ENCODE measurements around the gene TLR6.

GRCh38 chr4:38856497-38857142 is at the start of gene TLR6:
Gene TLR6, minus strand, starts transcription at chr4:38856817.
- RRBS: no CpG with 5 or more reads among the region's 8 CpGs

GRCh38 chr4:38943386-38943777 is 75.8 kb downstream of the FAM114A1 start:
- RRBS: no CpG with 5 or more reads among the region's 4 CpGs

DNA sequence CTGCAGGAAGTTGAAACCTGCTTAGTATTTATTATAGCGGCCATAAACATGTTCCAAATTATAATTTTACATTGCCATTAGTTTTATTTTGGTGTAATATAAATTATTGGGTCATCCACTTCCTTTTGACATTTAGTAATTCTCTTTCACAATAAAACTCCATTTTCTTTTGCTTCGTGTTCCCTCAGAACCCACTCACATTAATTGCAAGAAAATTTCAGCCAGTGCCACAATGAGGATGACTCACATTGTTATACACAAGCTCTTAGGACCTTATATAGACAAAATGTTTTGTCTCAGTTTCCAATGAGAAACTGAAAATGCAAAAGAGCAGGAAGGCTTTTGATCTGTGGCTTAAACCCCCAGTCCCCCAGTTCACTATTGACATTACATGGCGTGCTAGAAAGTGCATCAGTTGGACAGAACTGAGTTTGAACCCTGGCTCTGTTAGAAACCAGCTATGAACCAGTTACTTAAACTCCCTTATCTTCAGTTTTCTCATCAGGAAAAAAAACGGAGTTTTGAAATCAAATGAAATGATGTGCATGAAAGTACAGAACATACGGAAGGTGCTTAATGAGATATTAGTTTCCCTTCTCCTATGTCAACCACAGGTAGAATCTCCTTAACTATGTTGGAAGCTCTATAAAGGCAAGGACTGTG is 50.9 kb downstream of the TMEM156 start:
- RRBS: no CpG with 5 or more reads among the region's 5 CpGs

DNA sequence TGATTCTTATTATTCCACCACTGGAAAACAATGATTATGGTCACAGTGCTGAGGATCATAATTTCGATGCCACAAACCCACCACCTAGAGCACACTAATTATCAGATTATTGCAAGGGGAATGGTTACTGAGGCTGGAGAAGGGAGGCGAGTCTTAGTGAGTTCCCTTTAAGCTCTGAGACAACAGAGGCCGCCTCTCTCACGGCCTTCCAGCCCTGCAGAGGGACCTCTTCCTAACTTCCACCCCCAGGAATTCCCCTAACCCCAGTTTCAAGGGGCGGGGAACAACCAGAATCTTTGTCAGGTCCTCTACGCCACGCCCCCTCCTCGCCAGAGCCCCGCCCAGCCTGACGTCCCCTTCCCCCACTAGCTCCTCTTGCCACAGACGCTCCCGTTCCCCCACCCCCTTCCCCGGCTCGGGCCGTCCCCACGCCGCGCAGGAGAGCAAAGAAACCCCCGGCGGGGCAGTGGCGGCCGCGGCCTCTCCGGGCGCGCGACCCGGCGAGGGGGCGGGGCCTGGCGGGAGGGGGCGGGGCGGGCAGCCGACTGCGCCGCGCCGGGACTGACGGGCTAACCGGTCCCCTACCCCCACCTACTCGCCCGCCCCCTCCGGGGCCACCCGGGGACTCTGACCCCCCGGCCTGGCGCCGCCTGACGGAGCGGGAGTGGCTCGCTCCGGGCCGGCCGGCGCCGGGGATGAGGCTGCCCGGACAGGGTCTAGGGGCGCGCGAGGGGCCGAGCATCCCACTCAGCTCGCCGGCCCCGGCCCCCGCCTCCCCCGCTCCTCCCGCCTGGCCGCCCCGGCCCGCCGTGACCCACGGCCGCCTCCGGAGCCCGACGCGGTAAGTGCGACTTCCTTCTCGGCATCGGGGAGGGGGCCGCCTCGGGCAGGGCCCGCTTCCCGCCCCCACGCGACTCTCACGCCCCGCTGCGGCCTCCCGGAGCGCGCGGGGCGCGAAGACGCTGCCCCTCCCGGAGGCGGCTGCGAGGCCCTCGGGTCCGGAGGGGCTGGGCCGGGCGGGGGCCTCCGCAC is 12.4 kb upstream of the TMEM156 start:
- RRBS: 2% methylated on average over 37 of the region's 103 CpGs

DNA sequence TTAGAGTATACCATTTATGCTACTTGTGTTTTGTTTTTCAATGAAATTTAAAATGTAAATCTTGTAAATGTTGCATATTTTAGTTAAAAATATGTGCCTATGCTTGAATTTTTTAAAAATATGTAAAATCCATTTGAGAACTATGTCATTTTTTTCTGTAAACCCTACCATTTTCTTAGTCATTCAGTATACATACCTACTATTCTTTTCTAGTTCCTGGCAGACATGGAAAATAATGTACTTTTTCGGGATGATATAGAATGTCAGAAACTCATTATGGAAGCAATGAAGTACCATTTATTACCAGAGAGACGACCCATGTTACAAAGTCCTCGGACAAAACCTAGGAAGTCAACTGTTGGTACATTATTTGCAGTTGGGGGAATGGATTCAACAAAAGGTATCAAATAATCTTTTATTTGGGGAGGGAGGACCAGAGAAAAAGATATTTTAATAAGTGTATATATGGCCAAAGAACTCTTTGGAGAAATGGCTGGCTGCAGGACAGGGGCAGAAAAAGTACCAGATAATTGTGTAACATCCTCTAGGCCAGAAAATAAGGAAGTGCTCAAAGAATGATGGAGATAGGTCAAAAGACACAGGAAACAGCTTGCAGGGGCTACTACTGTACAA is 34.6 kb downstream of the KLHL5 start:
- RRBS: no CpG with 5 or more reads among the region's 3 CpGs

DNA sequence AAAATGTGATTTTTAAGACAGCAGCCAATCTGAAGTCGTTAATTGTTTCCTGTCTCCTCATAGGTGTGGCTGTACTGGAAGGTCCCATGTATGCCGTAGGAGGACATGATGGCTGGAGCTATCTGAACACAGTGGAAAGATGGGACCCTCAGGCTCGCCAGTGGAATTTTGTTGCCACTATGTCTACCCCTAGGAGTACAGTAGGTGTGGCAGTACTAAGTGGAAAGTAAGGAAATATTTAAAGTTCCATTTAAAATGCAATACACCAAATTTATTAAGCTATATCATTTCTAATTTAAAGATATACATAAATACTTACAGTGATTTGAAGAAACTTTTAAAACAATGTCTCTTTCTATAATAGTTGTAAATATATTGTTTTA is 45.5 kb downstream of the KLHL5 start:
- RRBS: no CpG with 5 or more reads among the region's 3 CpGs

DNA sequence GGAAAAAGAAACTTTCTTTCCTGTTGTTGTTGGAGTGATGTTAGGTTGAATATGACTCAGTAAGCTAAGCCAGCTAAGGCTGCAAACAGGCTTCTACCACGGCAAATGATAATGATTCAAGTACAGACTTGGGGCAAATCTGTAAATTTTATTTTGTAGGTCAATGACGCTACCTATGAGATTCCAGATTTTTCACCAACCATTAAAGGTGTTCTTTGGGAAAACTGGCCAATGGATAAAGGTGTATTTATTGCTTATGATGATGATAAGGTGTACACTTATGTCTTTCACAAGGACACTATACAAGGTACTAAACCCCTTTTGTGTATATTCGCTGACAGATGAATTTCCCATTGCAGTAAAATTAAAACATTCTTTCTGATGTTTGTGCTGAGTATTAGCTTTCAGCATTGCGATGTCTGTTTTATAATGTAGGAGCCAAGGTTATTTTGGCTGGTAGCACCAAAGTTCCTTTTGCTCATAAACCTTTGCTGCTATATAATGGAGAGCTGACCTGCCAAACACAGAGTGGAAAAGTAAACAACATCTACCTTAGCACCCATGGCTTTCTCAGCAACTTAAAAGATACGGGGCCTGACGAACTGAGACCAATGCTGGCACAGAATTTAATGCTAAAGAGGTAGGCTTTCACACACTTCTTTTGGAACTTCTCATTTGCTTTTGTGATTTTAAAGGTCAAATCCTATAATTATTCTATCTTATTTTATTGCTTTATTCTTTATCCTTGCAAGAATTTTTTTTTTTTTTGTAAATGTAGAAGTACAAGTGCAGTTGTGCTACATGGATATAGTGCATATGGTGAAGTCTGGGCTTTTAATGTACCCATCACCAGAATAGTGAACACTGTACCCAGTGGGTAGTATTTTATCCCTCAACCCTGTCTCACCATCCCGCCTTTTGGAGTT is 46.0 kb downstream of the WDR19 start:
- RRBS: no CpG with 5 or more reads among the region's 7 CpGs

DNA sequence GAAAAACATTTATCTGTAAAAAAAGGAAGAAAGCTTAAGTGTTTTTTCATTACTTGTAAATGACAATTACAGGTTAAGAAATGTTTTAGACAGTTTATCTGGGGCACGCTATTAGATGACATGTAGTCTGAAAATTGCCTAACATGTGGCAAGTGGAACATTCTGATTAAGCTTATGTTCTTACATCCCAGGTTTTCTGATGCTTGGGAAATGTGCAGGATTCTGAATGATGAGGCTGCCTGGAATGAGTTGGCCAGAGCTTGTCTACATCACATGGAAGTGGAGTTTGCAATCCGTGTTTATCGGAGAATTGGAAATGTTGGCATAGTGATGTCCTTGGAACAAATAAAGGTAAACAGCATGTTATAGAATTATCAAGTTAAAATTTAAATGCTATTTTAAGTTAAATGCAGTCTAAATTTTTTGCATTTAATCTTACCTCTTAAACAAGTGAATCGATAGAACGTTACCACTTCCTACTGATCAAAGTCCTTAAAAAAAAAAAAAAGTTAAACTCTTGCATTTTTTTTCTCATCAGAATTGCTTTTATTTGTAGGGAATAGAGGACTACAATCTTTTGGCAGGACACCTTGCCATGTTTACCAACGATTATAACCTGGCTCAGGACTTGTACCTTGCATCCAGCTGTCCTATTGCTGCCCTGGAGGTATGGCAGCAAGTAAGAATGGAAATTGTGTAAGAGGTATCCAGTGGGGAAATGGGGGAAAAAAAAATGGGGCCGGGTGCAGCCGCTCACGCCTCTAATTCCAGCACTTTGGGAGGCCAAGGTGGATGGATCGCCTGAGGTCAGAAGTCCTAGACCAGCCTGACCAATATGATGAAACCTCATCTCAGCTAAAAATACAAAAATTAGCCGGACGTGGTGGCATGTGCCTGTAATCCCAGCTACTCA is 49.5 kb downstream of the WDR19 start:
- RRBS: no CpG with 5 or more reads among the region's 12 CpGs

DNA sequence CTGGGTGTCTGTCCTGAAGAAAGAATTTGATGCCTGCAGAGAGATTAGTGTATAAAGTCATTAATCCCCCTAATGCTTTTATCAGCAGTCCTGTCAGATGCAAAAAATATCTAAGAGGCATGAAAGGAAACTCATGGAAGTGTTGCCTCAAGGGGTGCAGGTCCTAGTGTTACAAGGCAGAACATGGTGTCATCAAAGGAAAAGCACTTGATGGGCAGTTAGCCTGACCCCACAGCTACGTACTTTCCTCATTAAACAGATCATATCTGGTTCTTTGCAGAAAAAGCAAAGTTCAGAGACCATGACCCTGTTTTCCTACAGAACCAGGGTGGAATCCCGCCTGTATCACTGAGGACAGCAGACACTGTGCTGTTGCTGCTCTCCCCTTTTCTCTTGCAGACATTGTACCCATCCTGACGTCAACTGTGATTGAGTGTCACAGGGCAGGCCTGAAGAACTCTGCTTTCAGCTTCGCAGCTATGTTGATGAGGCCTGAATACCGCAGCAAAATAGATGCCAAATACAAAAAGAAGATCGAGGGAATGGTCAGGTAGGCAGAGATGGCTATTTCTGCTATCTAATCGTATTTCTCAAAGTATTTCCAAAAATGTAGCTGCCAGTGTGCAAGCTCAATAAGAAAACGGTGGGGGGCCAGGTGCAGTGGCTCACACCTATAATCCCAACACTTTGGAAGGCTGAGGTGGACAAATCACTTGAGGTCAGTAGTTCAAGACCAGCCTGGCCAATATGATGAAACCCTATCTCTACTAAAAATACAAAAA is 91.6 kb downstream of the RFC1 start:
- RRBS: no CpG with 5 or more reads among the region's 8 CpGs

- RRBS: no CpG with 5 or more reads among the region's 11 CpGs
Observed at GRCh38 chr4:39353011-39354170, 12.8 kb downstream of the RFC1 start.

- RRBS: no CpG with 5 or more reads among the region's 4 CpGs
Observed at GRCh38 chr4:39412895-39413185, 6.1 kb downstream of the KLB start.

DNA sequence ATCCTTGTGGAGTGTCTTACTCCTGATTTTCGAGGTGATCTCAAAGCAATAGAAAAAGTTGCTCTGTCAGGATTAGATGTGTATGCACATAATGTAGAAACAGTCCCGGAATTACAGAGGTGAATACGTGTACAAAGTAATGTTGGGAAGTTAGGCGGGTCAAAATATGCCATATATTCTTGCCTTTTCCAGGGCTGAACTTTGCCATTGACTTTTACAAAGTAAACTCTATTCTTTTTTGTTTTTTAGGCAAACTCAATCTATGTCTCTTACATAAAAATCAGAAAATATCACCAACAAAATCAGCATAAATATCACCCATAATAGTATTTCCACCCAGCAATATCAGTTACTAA is 8.7 kb downstream of the LIAS start:
- RRBS: no CpG with 5 or more reads among the region's 4 CpGs

GRCh38 chr4:39469241-39470292 is 10.7 kb downstream of the LIAS start:
- RRBS: no CpG with 5 or more reads among the region's 5 CpGs

GRCh38 chr4:39526310-39526595 is 986 bp downstream of the UGDH start:
- RRBS: no CpG with 5 or more reads among the region's 3 CpGs

DNA sequence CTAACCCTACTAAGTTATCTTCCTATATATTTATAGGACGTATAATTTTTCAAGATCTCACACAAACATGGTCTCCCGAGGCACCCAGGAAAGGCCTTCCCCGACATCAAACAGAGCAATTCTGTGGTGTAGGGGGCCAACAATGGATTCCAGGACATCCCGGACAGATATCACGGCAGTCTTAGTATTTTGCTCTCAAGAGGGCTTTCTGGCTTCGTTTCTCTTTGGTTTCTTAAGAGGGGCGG is 706 bp downstream of the UGDH start:
- RRBS: no CpG with 5 or more reads among the region's 7 CpGs

DNA sequence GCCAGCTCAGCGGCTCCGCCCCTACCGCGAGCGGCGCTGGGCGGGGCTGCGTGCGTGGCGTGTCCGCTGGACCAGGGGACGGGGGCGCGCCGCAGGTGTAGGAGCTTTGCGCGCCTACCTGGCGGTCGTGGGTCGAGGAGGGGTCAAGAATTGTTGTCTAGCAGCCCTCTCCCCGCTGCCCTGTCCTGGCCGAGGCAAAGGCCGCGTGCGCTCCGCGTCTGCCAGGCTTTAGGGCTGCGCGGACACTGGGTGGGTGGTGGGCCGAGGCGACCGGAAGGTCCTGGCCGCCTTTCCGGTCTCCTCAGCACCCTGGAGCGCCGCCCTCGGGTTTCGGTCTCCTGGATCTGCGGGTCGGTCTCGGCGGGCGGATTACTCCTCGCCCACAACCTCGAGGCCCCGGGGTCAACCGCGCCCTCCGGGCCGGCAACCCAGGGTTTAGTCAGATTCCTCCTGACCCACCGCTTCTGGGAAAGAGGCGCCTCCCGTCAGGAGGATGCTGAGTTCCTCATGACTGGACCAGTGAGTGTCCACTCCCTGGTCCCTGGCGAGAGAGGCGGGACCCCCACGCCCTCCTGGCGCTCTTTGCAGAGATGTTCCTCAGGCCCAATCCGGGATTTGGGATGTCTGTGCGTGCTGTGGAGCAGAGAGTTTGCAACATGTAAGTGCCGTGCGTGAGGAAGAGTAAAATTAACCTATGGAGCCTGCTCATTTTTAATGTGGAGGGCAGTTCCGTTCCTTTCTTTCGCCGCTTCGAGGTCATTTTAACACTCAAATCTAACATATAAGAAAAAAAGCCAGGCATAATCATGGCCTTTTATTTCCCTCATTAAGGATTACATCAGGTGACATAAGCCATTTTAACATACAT is 676 bp upstream of the UGDH start:
- RRBS: no CpG with 5 or more reads among the region's 65 CpGs

DNA sequence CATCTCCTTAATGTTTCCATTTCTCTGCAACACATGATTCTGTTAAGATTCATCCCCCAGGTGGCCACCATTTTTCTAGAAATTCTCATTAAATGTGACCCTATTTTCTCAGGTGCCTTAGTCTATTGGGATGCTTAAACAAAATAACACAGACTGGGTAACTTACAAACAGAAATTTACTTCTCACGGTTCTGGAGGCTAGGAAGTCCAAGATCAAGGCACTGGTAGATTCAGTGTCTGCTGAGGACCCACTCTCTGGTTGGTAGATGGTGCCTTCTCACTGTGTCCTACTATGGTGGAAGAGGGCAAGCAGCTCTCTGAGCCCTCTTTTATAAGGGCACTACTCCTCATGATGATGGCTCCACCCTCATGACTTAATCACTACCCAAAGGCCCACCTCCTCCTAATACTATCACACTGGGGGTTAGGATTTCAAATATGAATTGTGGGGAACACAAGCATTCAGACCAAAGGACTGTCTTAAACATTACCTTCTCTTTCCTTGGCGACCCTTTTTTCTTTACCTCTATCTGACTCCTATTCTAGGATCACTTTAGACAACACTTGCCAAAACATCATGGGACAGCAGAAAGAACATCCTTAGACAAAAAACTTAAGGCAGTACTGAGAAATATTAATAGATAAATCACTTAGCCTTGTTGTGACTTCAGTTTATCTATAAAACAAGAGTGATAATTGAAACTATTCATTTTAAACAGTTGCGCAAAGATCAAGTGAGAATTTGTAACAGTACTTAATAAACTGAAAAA is 11.7 kb downstream of the SMIM14 start:
- RRBS: no CpG with 5 or more reads among the region's 3 CpGs

DNA sequence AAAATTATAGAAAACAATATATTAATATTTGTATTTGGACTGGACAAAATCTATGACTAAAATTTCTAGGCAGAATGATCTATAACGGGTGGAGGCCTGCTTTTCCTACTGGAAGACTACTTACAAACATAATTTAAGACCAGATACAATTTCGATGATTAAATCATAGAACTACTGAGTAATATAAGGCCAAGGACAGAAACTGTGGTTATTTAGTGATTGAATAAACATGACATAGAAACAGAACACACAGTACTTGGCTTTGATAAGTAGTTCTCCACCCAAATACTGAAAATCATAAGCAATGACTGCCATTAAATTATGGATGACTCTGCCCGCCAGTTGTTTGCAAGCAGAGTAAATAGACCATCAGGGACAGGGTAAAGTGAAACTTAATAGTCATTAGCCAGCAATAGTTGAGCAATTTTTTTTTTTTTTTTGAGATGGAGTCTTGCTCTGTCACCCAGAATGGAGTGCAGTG is 17.2 kb upstream of the SMIM14 start:
- RRBS: no CpG with 5 or more reads among the region's 3 CpGs

GRCh38 chr4:39706372-39706957 is 8.5 kb downstream of the UBE2K start:
- RRBS: no CpG with 5 or more reads among the region's 7 CpGs